ENCODE measurements around the gene CCDC85A.

DNA sequence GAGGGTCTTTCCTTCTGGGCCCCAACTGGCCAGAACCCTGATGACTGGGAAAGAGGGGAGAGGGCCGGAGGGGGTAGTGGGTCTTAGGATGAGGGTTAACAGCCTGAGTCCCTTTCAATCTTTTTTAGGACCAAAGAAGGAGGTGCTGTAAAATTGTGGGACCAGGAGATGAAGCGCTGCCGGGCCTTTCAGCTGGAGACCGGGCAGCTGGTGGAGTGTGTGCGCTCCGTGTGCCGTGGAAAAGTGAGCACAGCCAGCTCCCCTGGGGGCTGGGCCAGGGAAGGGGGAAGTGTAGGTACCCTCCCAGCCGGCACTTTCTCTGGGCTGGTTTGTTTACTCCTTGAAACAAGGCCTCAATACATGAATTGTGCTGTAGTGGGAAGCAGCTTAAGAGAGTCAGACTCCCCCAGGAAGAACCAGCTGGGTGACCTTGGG lies 90.1 kb downstream of the RTN4 start:
- PRO-cap: no peak

DNA sequence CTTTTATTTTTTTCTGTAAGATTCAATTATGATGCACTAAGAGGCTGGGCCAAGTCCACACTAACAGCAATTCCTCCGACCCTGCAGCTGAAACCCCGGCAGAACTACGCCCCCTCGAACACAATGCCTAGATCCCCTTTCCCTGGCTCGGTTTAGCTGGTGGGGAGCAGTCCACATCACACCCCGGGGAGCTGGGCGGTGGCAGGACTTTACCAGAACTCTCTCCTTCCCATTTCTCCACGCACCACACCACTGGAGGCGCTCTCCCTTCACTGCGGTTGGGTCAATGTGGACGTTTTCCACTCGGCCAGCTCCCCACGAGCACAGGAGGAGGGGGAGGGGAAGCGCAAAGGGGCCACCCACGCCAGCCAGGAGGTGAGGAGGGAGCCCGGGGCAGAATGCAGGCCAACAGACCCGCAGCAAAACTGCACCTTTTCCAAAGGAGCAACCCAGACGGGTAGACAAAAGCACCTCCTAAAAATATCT lies 1.3 kb downstream of the RTN4 start:
- PRO-cap: bidirectional peak, plus-strand start at position 150 of the sequence, minus-strand start at position 149 of the sequence; bidirectional peak, plus-strand start at position 326 of the sequence, minus-strand start at position 238 of the sequence

DNA sequence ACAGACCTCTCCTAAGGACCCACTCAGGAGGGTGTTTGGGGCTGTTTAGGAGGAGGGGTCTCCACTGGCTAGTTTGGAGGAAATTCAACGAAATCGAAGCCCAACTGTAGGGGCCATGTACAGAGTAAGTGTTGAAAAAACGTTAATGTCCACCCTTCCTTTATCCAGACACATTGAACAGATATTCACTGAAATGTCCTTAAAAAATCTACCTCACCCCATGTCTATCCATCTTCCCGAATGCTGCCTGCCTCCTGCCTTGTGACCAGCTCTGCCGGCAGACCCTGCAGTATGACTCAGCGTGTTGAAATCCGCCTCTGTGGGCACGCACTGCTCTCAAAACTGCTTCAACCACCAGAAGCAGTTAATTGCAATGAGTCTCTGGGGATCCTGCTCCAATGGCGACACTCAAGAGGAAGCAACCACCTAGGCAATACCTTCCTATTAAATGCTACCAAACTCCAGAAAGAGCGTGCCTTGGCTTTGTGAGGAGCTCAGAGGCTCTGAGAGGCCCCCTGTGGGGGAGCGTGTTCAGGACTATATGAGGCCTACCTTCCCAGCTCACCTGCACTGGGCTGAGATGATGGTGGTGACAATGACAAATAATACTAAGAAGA lies 61.5 kb upstream of the RTN4 start:
- PRO-cap: bidirectional peak, plus-strand start at position 376 of the sequence, minus-strand start at position 245 of the sequence

GRCh38 chr2:55133652-55134387 lies 83.6 kb upstream of the RTN4 start:
- PRO-cap: bidirectional peak, plus-strand start at chr2:55134021, minus-strand start at chr2:55133939

GRCh38 chr2:55152458-55153224 lies 79.5 kb downstream of the CLHC1 start:
- PRO-cap: no peak

DNA sequence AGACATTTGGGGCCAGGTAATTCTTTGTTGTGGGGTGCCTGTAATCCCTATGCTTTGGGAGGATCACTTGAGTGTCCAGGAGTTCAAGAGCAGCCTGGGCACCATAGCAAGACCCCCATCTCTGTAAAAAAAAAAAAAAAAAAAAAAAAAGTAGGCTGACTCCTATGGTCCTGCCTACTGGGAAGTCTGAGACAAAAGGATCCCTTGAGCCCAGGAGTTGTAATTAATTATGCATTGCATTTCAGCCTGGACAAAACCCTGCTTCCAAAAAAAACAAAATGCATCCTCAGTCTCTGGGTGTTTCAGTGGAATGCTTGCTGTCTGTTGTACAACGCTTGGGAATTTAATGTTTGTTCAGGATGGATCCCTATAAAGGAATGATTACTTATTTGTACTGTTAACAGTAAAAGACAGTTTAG lies 3.4 kb downstream of the RPS27A start:
- PRO-cap: no peak

GRCh38 chr2:55409011-55409814 lies 10.4 kb downstream of the CCDC88A start:
- PRO-cap: no peak

DNA sequence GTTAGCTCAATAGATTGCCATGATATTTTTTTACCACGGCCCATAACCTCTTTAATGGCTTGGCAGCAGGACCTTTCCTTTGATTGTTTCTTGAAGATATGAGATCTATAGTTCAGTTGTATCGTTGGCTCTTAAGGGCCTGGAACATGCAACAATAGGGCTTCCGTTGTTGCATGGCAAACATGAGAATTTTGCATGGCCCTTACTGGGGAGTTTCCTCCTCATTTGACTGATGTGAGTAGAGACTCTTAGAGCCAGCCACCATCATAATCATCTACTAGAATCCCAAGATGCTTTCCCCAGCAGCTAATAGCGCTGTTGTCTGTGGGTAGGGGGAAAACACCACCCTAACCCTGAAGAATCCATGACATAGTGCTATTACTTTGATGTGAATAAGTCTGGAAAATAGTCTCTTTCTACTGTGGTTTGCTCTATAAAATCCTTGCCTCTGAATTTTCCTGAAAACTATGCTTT lies 11.3 kb downstream of the CFAP36 start:
- PRO-cap: no peak

DNA sequence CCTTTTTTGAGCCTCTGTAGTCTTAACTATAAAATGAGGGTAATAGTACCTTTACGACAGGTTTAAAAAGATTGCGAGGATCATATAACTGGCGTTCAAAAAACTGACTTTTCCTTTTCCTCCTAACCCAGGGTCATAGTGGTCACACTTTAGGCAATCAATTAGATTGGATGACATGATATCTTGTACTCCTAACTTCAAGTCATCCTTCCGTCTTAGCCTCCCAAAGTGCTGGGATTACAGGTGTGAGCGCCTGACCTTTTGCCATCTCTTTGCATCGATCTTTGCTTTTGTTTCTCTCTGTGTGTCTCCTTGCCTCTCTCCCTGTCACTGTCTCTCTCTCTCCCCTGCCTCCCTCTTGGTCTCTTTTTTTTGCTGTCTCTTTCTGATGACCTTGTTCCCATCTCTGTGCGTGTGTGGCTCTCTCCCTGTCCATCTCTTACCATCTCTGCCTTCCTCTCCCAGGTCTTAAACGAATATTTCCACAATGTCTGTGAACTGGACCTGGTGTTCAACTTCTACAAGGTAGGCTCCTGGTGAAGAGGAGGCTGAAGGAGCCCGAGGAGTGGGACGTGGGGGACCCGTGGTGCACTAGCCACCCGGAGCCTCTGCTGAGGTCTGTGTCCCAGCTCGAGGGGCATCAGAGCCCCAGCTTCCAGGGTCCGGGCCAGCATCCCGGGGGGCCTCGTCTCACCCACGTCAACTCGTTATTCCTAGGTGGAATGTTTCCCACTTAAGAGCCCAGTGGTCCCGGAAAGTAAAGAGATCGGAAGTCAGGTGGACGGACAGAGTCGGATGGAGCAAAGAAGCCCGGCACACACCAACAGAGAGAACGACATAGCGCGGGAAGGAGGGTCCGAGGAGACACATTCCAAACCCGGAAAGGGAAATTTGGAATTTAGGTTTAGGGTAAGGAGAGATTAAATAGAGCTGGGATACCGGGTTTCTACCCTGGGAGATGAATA lies 725 bp downstream of the PNPT1 start:
- PRO-cap: no peak

GRCh38 chr2:55779362-55780108 lies 85.9 kb upstream of the PNPT1 start:
- PRO-cap: no peak

GRCh38 chr2:55862220-55862591 lies 61.4 kb downstream of the EFEMP1 start:
- PRO-cap: no peak

DNA sequence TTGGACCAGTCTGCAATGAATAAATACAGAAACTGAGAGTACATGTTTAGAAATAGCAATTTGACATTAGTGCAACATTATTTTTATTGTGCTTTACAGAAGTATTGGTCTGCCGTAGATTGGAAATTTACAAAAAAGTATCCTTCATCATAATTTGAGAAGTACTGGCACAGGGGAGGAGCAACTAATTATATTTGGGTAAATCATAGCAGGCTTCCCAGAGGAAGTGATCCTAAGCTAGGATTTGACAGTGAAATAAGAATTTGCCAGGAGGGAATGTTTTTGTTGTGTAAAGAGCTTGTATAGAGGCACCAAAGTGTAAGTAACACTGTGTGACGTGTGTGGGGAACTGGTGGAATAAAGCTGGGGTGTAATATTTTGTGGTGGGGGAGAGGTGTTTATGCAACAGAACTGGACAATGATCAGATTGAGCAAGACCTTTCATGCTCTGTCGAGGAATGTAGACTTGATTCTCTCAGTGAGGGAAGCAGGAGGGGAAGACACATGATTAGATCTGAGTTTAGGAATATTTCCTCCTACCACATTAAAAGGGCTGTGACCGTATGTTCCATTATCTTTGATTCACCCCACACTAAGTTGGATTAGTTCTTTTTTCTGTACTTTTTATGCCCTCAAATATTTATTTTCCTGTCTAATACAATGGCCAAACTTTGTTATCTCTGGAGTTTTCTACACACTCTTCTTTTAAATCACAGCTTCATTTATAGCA lies 43.7 kb downstream of the EFEMP1 start:
- PRO-cap: unidirectional peak, plus-strand start at position 478 of the sequence

DNA sequence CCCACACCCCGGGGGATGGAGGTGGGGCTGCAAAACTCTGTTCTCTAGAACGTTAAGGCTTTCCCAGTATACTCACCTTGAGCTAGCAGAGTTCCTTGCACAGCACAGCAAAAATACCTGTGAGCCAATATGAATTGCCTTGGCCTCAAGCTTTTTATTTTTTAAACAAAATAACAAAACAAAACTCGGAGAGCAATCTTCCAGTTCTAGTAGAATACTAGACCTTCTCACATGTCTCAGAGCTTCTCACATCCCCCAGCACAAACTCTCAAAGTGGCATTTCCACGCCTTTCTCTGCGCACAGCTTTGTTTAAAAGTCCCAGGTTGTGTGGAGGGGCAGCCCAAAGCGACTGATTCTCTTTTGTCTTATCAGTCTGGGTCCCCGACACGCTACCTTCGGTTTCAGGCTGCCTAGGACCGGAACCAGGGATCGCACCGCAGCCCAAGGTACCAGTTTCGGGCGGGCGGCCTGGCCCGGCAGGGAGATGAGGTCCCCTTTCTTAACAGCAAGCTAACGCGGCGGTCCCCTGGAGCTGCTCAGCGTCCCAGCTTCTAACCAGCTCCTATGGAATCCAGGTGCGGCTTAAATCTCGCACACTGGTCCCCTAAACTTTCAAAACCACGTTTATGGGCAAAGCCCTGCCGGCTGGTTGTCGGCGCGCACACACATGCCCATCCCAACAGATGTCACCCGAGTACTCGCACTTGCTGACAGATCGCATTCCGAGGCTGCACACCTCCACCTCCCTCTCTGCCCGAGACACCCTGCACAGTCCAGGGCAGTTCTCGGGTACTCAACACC lies 558 bp downstream of the EFEMP1 start:
- PRO-cap: no peak

DNA sequence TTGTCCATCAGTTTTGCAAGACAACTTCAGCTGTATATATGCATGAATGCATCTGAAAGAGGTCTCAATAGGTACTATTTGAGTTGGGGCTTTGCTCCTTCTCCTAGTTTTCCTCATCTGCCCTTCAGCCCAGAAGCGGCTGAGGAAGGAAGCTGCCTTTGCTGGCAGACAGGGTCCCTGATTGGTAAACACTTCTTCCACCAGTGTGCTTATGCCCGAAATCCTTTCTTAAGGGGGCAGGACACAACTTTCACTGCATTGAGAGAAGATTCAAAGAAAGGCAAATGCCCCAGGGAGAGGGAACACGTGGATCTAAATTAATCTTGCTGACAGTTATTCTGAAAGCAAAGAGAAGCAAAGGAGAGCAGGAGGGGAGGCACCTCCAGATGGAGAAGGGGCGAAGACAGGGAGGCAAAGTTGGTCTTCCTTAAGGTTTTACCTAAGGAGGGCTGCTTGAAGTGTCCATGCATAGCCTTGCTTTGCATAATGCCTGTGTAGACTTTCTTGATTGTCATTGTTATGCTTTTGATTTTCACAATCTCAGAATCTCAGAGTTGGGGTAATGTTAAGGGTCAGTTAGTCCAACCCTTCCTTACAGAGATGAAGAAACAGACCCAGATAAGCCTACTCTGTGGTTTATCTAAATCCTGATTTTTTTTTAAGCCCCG lies 92.2 kb upstream of the EFEMP1 start:
- PRO-cap: no peak

DNA sequence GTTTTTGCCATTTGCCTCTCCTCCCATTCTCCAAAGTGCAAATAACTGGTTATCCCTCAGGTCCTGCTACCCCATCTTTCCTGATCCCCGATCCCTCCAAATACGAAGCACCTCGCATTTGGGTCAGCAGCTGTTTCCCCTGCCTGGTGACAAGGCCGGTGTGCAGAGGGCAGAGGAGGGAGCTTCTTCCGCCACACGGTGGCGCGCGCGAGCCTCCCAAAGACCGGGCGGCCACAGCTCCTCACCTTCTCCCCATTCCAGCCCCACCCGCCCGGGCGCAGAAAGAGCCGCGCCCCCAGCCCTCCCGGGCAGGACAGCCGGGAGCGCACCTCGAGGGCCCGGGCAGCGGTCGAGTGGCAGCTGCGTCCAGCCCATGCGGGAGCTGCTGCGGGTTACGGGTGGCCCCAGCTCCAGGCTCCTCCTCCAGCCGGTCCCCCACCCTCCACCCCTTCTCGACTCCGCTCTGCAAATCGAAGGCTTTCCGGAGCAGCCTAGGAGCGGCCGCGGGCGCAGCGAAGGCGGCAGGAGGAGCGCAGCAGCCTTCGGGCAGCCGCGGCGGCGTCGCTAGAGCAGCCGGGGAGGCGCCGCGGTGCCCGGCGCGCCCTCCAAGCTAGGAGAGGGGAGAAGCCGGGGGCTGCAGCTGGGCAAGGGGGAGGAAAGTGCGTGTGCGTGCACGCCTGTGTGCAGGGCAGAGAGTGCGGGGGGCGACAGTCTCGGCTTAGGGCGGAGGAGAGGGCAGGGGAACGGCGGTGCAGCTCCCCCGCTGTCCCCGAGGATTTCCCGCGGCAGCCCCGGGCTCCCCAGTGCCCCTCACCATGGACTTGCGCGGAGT lies at the start of gene CCDC85A:
CCDC85A (plus strand) TSS at position 449 of the 832 bp plus-strand sequence.
- PRO-cap: unidirectional peak, plus-strand start at position 307 of the sequence

DNA sequence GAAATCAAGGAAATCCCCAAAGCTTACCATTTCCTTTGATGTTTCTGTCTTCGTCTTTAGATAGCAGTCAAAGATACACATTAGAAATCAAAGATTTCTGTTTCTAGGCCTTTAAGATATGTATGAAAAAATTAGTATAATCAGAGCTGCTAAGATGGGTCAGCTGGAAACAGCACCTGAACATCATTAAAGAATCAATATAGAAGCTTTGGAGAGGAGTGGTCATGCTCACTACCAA lies 23.0 kb upstream of the VRK2 start:
- PRO-cap: no peak

DNA sequence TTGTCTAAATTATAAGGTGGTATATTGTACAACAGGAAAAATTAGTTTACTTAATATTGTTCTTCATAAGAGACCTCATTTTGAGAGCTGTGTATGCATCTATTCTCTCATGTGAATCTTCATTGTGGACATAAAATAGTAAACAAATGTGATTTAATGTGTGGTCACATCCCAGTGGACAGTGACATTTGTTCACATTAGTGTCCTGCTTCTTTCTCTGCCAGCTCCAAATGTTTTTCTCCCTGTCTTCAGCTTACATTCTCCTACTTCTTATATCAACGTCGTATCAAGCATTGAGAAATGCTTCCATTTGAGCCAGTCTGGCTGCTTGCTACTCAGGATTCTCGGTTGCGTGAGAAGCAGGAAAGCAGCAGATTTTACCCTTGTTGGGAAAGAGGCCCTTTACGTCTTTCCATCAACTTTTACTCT lies 61.0 kb downstream of the VRK2 start:
- PRO-cap: no peak

DNA sequence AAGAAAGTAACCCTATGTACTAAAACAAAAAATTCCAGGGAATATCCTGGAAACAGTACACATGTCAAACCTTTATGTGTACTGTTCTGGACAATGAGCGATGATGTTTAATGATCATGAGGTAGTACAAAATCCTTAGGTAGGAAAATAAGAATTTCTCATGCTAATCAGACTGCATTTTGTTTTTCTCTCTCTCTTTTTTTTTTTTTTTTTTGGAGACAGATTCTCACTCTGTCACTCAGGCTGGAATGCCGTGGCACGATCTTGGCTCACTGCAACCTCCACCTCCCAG lies 233.1 kb upstream of the FANCL start:
- PRO-cap: no peak

GRCh38 chr2:58539952-58540444 lies 298.9 kb upstream of the FANCL start:
- PRO-cap: no peak

GRCh38 chr2:59887910-59888329 lies 665.5 kb downstream of the BCL11A start:
- PRO-cap: no peak